SUDHL5 (cell line): ENCODE measurements around the genes C1orf141 and PTGER3.

DNA sequence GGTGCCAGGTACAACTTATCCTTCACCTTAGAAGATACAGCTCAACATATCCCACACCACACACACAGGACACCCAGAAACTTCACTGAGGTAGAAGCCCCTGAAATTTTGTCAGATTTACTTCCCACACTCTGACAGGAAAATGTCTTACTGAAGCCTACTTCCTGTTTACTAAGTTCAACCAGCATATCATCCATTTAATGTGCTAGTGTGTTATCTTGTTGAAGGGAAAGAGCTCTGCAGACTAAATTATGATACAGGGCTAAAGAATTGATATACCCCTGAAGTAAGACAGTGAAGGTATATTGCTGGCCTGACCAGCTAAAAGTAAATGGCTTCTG, 39.9 kb upstream of the INSL5 start:
- PRO-cap = no peak

DNA sequence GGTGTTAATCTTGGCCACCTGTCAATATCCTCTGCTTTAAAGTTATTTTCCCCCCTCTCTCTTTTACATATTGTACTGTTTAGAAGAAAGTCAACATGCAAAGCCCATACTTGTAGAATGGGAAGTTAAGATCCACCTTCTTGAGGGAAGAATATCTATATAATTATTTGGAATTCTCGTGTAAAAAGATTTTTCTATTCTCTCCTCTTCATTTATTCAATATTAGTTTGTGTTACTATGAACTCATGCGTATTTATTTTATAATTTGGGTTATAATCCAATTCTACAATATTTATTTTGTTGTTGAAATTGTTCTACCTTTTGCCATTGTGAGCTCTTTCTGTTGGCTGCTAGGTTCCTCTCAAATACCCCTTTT, 46.7 kb downstream of the DNAI4 start:
- PRO-cap = no peak

DNA sequence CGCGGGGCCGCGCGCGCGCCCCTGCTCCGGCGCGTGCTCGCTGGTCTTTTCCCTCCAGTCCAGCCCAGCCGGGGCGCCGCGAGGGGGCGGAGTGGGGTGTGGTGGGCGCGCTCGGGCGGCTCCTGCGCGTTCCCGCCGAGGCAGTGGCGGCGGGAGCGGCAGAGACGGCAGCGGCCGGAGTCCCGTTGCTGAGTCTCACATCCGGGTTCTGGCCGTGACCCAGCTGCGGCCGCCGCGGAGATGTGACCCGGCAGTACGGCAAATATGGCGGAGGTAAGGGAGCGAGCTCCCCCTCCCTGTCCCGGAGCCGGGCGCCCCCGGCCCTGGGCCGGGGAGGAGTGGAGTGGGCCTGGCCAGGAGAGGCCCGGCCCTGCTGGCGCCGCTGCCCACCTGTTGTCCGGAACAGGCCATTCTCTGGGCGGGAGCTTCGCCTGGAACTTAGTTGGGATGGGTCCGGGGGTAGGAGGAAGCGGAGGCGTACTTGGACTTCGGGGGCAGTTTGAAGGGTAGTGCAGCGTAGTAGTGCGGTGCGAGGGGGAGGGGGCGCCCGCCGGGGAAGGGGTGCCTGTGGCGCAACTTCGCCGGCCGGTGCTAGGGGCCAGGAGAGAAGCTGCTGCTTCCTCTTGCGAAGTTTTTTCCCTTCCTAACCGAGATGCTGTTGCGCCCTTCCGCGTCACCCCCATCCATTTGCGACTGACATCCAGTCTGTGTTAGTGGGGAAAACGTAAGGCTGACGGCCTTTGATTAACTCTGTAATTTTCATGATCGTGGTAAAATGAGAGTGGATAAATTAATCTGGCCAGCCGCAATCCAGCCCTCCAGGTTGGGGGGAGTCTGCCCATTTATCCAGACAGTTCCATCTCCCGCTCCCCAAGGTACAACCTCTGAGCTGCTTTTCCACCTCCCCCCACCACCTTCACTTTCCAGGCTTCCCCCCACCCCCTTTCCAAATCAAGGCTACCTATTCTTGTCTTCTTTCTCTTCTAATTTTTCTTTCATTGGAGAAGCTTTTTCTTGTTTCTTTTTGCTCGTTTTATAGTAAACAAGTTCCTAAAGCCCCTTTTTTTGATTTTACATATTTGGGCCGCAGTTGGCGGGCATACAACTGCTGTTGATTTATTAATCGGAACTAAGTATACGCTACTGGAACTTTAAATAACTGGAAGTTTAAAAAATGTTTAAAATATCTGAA, 5.7 kb downstream of the MIER1 start:
- PRO-cap = bidirectional peak, plus-strand start at position 253 of the sequence, minus-strand start outside the sequence; bidirectional peak, plus-strand start at position 685 of the sequence, minus-strand start at position 695 of the sequence

DNA sequence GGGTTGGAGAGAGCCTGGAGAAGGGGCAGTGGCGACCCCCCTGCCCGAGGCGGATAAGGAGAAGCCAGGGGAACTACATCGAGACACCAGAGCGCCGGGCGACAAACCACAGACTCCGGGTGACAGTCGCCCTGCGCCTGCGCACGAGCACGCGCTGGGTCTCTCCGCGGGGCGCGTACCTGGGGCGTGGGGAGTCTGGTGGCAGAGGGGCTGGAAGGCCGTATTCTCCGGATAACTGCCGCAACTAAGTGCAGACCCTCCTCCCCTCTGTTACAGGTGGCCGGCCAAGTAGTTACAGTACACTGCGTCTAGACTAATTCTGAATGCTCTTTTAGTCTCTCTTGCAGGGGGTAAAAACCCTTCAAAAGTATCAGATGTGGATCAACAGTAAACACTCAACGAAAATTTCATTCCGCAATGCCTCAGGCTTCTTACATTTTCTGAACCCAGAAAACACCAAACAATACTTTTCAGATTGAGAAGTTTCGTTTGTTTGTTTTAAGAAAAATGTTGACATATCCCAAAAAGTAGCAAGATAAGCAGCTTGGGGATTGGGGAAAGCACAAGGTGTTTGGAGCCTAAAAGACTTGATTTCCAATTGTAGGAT, 425 bp upstream of the SLC35D1 start:
- PRO-cap = no peak

DNA sequence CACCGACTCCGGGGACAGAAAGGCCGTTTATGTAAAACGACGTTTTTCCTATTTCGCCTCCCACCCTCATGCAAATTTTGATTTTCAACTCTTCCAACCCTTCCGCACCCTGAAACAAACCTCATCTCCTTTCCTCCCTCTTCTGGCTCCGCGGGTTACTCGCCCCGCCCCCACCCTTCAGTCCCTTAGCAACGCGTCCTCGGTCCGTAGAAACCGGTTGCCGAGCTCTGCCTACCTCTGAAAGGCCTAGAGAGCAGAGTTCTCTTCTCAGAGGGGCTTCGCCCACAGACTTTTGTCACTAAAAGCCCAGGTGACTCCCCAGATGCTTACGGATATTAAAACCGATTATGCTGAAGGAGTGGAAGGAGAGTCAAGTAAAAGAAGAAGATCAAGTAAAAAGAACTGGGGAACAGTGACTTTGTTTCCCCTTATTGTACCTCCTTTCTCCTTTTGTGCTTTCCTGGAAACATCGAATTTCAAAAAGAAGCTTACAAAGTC, at the start of gene C1orf141:
Gene C1orf141, minus strand, starts transcription at position 161 of the 498 bp plus-strand sequence.
- PRO-cap = no peak

- PRO-cap = no peak
Measured at GRCh38 chr1:67336863-67337247, 29.2 kb downstream of the IL12RB2 start.

- PRO-cap = no peak
Measured at GRCh38 chr1:67618510-67619199, 66.3 kb upstream of the GADD45A start.

DNA sequence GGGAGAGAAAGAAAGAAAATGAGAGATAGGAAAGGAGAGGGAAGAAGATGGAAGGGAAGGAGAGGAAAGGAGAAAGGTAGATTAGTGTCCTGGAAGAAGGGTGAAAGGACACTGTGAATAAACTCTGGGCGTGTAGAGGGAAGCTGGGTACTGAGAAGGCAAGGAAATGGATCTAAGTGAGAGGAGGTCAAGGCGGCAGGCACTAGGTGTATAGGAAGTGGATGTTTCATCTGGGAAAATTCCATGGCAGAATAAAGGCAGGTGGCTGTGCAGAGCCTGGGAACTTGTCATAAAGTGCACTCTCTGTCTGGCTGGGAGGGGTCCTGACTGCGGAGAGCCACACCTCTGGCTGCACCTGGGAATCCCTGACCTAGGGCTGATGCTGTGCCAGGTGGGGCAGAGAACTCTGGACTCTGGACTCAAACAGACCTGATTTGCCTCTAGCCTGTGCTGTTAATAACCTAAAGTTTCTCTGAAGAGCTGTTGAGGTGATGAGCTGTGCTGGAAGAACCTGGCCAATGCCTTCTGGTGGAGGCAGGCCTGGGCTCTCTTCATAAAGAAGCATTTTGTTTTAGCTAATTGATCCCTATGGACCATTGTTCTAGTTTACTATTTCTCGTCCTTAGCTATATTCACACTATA, 53.3 kb upstream of the GADD45A start:
- PRO-cap = no peak

- PRO-cap = no peak
Measured at GRCh38 chr1:67635367-67635950, 49.5 kb upstream of the GADD45A start.

GRCh38 chr1:67645497-67646198, 39.4 kb upstream of the GADD45A start:
- PRO-cap = no peak

DNA sequence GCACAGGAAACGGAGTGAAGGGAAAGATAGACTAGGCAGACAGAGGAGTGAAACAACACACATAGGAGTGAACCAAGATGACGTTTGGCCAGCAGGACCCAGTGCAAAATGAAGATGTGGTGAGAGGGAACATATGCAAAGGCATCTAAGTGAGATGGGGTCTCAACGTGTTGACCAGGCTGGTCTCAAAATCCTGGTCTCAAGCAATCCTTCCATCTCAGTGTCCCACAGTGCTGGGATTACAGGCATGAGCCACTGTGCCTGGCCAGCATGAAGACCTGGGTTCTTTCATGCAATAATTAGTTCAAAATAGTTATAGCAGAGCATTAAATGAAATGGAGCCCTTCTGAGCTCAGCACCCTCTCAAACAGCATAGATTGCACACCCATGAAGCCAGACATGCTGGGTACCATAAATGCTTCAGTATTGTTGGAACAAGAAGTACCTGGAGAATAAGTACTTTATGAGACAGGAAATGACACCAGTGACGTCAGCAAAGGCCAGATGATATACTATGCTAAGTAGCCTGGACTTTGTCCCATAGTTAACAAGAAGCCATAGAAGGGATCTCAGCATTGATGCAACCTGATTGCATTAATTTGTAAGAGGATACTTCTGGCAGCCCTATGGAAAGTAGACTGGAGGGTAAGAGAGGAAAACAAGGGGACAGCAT, 16.5 kb upstream of the GADD45A start:
- PRO-cap = no peak

- PRO-cap = bidirectional peak, plus-strand start at chr1:67685201, minus-strand start at chr1:67684954
Measured at GRCh38 chr1:67684733-67685103, 283 bp upstream of the GADD45A start.

GRCh38 chr1:67688699-67688821, 3.6 kb downstream of the GADD45A start:
- PRO-cap = no peak

- PRO-cap = unidirectional peak, plus-strand start at chr1:67735967; bidirectional peak, plus-strand start at chr1:67736526, minus-strand start at chr1:67736421
Measured at GRCh38 chr1:67735890-67736814, 51.2 kb downstream of the GADD45A start.

- PRO-cap = no peak
Measured at GRCh38 chr1:68145625-68146300, 86.6 kb downstream of the WLS start.

DNA sequence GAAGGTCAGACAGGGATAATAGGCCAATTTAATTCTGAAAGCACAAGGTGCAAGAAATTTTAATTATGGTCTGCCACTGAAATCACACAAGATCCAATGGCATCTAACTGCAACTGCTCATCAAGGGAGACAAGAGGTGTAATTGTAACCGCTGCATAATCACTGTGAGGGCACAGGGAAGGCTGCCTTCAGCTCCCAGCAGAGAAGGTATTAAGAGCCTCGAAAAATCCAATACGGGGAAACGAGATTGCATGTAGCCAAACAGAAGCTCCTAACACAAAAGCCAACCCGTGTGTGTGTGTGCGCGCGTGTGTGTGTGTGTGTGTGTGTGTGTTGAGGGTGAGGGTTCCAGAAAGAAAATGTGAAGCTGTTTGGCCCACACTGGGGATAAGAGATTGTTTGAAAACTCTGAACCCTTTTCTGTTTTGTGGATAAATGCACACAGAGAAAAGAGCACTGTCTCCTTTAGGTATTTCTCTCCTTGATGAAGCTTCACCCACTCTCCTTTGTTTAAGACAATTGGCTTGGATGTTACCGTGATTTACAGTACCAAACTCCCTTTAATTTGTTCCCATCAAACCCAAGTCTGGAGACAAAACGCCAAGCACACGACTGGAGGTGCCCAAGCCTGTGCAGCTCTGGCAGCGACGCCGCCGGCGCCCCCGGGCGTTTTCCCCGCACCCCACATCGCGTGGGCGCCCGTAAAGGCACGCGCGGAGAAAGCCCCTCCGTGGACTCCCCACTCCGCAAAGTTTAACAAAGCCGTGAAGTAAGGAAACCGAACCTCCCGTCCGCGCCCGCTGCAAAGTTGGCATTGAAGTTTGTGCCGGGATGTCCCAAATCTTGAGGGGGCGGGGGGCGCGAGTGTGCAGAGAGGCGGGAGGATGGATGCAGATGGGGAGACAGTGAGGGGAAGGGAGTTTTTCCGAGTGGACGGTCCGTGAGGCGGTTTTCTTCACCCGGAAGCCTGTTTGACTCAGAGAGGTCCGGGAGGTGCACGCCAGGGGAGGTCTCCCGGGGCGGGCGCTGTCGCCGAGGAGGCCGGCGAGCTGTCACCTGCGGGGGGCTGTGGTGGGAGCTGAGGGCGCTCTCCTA, 1.7 kb downstream of the WLS start:
- PRO-cap = no peak

GRCh38 chr1:68881221-68882184, 384.6 kb upstream of the DEPDC1 start:
- PRO-cap = no peak

DNA sequence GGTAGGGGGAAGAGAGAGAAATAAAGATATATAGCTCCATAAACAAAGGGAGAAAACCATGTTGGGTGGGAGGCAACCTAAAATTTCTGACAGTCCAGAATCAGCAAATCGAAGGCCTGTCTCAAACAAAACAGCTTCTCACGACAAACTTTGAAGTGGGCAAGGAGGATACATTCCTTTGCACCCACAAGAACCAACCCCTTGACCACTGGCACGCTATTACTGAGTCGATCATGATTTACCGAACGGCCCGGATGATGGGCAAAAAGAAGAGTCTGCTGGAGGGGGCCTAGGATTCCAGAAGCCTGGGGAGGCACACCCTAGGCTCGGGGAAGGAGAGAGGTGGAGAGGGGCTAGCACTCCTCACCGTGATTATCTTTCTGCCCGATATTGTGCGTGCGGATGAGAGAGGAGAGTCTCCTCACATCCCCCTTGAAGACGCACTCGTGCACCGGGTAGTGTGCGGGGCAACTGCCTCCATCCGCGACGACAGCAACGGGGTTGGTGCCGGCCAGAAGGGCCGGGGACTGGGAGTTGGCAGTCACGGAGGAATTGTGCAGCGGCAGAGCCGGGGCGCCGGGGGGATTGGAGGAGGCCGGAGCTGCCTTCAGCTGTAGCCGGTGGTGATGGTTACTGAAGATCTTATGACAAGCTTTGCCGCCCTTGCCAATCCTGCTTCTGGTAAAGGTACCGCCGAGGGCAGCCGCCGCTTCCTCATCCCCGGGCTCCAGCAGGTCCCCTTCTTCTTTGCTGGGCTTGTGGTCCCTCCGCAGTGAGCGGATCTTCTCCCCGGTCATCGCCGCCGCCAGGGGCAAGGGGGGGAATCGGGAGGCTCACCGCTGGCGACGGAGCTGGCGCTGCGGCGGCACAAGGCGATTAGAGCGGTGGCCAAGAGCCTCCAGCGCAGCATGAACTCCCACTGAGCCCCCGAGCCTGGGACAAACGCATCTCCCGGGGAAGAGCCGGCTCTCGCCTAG, 622 bp downstream of the ANKRD13C start:
- PRO-cap = unidirectional peak, plus-strand start at position 514 of the sequence; bidirectional peak, plus-strand start at position 675 of the sequence, minus-strand start at position 646 of the sequence; bidirectional peak, plus-strand start at position 868 of the sequence, minus-strand start at position 749 of the sequence

- PRO-cap = no peak
Measured at GRCh38 chr1:70706103-70707185, 295.4 kb downstream of the CTH start.

GRCh38 chr1:71047601-71048247, at the start of gene PTGER3:
Gene PTGER3 (minus strand): TSS chr1:71047816.
- PRO-cap = no peak